Fibroblast of the aortic adventitia (primary cell): ENCODE results near the gene SLC27A5.

DNA sequence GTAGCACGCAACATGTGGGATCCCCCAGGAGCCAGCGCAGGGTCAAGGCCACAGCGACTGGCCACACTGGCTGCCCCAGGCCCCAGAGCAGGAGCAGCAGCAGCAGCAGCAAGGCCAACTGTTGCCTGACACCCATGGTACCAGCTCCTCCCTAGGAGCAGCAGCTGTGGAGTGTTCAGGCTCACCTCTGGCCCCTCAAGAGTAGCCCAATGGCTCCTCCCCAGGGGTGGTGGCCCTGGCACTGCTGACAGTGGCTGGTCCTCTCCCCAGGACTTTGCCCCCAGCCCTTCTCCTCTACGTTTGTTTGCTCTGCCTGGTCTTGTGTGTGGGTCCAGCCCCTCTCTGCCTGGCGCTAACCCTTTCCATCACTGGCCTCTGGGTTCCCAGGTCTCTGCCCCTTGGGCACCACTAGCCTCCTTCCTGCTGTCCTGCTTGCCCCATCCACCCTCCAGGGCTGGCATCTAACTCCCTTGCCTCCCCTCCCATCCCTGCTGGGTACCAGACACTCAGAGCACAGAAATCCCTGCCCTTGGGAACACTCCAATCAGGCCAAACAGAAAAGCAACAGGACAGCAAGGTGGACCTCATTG is at the start of gene SLC27A5:
Gene SLC27A5, minus strand, starts transcription at position 173 of the 590 bp plus-strand sequence.
- CAGE, long polyA plus RNA, result no peak

DNA sequence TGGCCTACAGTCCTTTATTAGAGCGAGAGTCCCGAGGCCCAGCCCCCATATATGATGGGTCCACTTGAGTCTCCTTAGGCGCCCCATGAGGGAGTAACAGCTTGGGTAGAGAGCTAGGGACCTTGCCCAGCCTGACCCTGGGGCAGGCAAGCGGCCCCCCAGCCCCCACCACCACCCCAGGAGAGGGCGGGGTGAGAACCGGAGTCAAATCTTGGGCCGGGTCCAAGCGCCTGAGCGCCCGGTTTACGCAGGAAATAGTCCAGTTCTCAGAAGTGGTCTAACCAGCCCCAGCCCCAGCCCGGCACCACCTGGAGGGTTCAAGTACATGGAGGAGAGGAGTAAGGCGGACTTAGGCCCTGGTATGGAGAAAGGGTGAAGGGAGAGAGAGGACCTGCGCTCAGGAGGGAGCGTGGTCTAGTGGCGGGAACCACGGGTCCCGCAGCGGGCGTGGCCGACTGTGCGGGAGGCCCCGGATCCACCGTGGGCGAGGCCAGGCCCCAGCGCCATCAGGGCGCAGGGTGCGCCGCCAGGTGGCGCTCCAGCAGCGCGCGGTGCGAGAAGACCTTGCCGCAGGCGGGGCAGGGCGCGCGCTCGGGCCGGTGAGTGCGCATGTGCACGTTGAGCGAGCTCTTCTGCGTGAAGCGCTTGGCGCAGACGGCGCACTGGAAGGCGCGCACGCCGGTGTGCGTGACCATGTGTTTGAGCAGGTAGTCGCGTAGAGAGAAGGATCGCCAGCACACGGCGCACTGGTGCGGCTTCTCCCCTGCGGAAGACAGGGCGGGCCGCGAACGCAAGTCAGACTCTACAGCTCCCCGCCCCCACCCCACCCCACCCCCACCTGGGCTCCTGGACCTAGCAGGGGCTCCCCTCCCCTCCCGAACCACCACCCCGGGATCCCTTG is 2.0 kb upstream of the SLC27A5 start:
- CAGE, long polyA plus RNA, result no peak

DNA sequence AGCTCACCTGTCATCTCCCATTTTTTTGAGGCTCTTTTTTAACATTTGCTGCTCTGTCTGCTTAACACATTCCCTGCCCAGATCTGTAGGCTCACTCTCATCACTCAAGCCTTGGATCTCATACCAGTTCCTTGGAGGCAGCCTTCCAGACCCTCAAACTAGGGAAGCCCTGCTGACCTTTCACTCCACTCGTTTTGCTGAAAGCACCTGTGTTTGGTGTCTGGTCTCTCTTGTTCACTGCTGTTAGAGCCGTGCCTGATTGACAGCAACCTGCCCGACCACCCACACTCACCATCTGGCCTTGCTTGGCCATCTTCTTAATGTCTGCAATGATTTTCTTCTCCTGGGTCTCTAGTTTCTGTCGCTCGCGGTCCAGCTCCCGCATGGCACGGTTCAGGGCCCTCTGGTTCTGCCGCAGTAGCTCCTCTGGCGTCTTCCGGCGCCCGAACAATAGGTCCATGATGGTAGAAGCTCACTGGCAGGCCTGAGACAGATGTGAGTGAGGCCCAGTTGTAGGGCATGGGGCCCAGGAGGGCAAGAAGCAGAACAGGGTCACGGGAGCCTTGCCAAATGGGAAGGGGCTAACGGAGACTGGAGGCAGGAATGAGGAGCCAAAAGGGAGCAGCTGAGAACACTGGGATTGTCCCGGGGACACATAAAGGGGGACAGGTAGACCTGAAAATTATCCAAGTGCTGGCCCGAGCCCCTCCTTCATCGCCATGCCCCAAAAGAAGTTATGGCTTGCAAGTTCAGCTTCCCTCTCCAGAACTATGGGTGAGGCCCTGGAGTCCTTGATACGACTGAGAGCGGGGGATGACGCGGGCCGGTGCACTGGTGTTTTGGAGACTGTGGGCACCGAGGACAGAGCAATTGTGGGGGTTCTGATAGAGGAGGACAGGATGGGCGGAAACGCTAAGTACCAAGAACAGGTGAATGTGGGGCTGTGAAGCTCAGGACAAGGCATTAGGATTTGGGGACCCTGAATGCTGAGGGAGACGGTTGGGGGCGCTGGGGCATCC is 843 bp downstream of the CHMP2A start:
- CAGE, long polyA plus RNA, result no peak

- CAGE, long polyA plus RNA, result no peak
These were observed 3.1 kb upstream of the UBE2M start for GRCh38 chr19:58561571-58561818.